ENCODE data around the gene TAS2R38.

DNA sequence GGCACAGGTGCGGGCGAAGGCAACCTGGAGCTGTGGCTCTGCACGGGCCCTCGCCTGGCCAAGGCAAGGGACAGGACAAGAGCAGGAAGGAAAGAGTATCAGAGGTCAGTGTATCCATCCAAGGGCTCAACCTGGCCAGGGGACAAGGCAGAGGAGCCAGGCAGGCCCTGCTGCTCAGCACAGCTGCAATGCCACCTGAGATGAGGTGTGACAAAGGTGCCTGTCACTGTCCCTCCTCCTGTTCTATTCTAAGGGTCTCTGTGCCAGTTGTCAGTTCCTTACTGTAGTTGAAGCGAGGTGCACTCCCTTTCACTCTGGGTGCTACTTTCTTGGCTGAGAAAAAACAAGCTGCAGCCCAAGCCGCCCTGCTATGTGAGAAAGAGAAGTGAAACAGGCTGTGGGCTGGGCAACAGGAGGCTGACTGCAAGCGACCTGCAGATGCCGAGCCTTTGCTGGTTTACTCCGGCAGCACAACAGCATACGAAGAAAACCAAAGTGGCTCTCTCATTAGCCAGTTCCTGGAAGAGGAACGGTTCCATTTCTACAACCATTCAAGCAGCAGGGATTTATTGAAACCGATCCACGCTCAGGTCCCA lies 33.3 kb upstream of the KDM7A start:
- RRBS = no CpG with 5 or more reads among the region's 13 CpGs

- RRBS = no CpG with 5 or more reads among the region's 12 CpGs
These were observed 55.1 kb upstream of the KDM7A start for GRCh38 chr7:140231781-140232457.

DNA sequence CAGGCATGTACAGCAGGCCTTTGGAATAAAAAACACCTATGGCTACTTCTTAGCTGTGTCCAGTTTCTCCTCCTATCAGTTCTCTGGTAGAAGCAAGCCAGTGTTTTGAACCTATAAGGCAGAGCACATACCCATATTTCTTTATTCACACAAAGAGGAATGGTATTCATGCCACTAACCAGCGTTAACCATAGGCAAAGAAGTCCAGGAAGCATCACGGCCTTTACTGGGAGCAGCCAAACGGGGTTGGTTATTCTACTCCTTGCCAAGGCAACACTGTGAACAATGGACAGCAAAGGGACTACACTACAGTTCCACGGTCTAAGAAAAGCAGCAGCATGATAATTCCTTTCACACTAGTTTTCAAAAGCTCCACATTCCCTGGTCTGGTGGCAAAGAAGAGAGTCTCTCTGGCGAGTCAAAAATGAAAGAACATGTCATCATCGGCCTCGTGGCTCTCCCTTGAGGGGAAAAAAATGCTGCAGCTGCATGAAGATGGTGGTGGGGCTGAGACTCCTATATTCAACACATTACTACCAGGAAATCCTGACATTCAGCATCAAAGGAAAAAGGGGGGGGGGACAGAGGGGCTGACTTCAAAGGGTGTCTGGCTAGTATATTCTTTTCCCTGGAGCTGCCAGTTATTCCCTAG lies 49.2 kb downstream of the SLC37A3 start:
- RRBS = no CpG with 5 or more reads among the region's 7 CpGs

- RRBS = no CpG with 5 or more reads among the region's 11 CpGs
These were observed 39.9 kb downstream of the SLC37A3 start for GRCh38 chr7:140358290-140359059.

DNA sequence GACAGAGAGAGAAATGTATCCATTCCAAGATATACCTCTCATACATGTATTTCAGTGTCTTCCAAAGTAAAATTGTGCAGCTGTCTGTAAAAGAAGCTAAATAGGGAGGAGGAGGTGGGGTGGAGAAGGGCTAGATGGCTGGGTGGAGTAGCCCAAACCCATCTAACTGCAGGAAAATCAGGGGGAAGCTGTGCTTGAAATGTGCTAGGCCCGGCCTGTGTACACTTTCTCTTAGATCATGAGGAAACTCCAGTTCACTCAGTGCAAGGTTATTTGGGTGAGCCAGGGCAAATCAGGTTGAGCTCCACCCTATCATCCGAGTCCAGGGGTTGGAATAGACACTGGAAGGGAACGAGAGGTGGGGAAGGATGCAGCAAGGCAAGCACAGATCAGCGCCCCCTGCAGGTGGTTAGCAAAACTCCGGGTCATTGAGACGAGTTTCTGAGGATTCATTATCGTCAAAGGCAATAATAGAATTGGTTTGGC lies 35.5 kb downstream of the MKRN1 start:
- RRBS = no CpG with 5 or more reads among the region's 7 CpGs

- RRBS = no CpG with 5 or more reads among the region's 12 CpGs
These were observed 24.9 kb downstream of the MKRN1 start for GRCh38 chr7:140454272-140454915.

GRCh38 chr7:140518061-140518530 lies 38.8 kb upstream of the MKRN1 start:
- RRBS = 64% methylated on average over 2 of the region's 20 CpGs

- RRBS = 8% methylated on average over 3 of the region's 25 CpGs
These were observed 62.3 kb upstream of the MKRN1 start for GRCh38 chr7:140541218-140542364.

DNA sequence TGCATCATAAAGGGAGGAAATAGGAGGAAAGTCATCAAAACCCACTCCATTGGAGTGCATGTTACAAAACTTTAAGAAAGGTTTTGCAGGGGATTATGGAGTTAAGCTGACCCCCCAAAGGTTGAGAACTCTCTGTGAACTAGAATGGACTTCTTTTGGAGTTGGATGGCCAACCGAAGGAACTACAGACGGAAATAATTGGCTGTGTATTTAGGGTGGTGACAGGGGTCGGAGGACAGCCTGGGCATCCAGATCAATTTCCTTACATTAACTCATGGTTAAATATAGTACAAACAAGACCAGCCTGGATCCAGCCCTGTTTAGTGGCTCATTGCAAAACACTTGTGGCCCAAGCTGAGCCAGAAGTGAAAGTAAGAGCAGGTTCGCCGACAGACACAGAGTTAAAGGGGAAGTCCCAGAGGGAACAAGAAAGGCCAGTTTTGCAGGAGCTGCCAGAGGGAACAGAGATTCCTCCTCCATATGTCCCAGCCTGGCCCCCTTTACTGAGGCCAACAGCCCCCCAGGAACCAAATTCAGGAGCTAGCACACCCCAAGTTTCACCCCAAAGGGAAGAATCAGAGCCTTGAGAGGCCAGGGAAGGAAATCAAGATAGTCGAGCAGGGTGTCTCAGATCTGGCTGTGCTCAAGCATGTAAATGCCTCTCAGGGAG lies 15.9 kb upstream of the DENND2A start:
- RRBS = no CpG with 5 or more reads among the region's 6 CpGs

DNA sequence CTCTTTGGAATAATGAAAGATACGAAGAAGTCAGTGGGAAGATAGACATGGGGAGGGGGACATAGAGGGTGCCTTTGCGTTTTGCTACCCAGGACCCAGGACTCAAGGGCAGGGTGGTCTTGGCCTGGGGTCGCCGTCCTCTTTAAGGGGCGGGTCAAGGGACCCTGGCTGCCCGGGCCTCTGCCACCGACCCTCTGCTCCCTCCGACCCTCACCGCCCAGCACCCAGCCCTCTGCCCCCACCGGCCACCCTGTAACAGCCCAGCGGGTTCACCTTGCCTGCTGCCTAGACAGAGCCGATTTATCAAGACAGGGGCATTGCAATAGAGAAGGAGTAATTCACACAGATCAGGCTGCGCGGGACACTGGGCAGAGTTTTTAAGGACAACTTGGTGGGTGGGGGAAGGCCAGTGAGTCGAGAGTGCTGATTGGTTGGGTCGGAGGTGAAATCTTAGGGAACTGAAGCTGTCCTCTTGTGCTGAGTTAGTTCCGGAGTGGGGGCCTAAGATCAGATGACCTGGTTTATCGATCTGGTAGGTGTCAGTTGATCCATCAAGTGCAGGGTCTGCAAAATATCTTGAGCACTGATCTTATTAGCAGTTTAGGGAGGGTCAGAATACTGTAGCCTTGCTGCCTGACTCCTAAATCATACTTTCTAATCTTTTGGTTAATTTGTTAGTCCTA lies 750 bp upstream of the ADCK2 start:
- RRBS = 52% methylated on average over 5 of the region's 18 CpGs

DNA sequence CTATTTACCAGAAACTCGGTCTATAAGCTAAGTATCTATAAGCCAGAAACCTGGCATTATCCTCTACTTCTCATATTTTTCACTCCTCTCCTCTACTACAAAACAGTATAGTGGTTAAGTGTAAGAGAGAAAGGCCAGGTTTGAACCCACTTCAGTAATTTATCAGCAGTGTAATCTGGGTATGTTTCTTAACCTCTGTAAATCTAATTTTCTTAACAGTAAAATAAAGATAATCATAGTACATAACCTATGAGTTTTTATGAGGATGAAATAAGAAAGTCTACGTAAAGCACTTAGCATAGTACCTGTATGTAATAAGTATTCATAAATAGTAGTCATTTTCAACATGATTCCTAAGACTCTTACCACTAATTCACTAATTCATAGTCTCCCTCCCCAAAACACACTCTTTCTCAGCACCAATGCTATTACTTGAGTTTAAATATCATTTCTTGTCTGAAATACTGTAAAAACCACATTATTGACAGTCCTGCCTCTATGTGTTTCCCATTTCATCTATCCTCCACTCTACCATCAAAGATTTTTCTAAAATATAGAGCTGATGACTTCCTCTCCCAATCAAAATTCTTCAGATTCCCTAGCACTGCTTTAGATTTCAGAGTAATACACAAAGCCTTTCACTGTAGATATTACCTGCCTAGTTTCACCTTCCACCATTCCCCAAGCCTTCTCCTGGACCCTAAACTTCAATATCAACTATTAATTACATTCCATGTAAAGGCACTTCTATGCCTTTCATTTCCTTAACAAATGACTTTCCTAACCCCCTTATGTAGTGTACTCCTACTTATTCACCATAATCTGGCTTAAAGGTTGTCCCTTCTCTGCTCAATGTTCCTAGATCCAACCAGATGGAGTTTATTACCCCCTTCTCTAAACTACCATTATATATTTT lies 95.5 kb downstream of the NDUFB2 start:
- RRBS = no CpG with 5 or more reads among the region's 2 CpGs

DNA sequence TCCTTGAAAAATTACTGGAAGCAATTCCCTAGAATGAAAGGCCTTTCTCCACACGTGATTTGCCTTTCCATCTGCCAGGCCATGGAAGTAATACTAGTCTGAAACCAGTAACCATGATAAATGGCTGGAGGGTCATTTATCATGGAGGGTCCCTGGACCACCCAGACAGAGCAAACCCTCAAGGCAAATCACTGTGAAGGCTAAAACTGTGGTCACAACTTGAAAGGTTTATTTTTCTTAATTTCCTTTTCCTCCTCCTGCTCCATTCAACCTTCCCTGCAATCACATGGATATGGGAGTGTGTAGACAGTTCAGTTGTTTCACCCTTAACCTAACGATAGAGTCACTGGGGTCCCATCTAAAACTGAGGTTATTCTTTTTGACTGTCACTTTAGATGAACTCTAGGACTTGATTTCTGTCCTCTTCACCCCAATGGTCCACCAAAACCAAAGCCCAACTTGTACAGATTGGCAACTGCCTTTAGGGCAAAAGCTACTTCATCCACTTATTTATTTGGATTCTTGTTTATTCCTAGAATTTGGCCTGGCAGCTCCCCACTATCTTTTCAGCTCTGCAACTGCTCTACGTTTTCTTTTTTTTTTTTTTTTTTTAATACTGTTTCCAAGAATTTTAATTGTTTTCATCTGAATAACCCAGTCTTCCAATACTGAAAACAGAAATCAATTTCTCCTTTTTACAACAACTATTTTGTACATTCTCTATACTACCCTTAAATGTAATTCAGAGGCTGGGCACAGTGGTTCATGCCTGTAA lies 16.1 kb downstream of the BRAF start:
- RRBS = no CpG with 5 or more reads among the region's 3 CpGs

DNA sequence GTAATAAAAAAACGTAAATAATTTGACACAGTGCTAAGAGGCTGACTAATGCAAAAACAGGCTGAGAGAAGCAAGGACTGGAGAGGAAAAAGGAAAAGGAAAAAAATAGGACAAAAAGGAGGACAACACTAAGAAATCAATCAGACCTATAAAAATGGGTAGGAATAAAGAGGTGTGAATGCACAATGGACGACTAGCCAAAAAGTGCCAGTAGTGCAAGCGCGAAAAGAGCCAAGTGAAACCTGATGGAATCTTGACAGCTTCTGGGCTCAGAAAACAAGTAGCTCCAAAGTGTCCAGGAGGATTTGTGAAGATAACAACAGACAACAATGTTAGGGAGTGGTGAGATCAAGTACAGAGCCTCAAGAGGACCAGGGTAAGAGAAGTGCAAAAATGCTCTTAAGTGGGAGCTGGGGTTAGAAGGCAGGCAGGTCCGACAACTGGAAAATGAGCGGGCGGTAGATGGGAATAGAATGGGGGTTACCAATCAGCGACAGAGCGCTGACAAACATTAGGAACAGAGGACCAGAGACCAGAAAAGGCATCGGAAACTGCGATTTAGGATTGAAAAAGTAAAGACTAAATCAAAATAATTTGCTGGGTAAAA lies 1.2 kb downstream of the BRAF start:
- RRBS = no CpG with 5 or more reads among the region's 11 CpGs

DNA sequence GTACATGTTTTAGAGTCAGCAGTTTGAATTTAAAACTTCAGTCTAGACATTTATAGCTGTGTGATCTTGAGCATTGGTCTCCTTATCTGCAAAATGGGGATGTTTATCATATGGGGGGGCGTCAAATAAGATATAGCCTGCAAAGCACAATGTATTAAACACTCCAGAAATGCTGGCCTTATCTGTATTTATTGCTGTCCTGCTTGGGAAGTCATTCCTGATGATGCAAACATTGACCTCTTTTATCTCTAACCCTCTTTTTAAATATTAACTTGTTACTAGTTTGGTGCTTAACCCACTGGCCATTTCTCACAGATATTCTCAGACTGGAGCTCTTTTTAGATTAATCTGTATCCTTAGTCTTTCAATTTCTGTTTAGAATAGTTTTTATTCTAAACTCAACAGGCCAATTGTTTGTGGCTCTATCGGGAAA lies 13.2 kb downstream of the MRPS33 start:
- RRBS = no CpG with 5 or more reads among the region's 2 CpGs

DNA sequence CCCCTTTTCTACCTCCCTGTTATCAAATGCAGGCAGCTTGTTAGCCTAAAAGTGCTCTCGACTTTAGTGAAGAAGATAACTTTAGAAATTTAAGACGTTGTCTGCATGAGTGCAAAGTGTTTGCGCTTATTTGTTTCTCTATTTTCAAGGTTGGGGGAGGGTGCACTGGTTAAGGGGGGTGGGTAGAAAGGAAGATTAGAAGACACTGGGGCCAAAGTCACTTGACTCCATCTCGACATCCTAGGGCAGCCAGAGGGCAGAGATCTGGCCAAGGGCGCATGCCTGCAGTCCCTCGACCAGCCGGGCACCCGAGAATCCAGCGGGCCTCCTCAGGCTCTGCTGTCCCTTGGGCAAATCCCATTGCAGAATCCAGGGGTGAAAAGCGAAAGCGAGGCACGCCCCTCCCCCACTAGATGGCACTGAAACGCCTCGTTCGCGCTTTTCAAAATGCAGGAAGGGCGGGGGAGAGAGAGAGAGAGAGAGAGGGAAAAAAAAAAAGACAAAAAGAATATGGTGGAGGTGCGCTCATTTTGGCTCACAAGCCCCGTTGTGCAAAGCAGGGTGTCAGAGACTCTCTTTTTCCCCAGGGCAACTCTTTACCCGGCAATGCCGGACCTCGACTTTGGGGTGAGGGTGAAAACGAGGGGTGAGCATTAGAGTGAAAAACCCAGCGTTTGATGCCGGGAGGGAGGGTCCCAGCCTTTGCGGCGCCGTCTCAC lies 2.7 kb upstream of the TMEM178B start:
- RRBS = 2% methylated on average over 8 of the region's 28 CpGs

DNA sequence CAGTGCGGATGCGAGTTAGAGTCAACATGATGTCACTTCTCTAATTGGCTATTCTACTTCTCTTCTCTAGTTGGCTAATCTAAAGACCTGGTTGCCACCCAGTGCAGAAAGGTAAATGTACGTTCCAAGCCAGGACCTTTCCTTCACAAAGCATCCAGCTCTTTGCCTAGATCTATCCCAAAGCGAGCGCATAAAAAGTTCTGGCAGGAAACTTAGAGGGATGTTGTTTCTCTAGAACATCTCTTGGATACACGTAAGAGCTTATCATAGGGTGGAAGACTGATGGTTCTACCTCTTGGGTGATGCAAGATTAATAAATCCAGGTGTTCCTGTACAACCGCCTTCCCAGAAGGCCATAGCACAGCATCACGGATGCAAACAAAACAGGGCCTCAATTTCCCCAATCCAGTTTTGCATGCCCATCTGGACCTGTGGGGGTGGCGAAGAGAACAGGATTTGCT lies at the start of gene TAS2R38:
Gene TAS2R38 (minus strand): TSS at position 112 of the 461 bp plus-strand sequence.
- RRBS = no CpG with 5 or more reads among the region's 9 CpGs

GRCh38 chr7:142324273-142324882 lies 66.5 kb upstream of the PRSS58 start:
- RRBS = no CpG with 5 or more reads among the region's 5 CpGs

- RRBS = no CpG with 5 or more reads among the region's 9 CpGs
These were observed 70.0 kb upstream of the PRSS58 start for GRCh38 chr7:142327693-142328401.

DNA sequence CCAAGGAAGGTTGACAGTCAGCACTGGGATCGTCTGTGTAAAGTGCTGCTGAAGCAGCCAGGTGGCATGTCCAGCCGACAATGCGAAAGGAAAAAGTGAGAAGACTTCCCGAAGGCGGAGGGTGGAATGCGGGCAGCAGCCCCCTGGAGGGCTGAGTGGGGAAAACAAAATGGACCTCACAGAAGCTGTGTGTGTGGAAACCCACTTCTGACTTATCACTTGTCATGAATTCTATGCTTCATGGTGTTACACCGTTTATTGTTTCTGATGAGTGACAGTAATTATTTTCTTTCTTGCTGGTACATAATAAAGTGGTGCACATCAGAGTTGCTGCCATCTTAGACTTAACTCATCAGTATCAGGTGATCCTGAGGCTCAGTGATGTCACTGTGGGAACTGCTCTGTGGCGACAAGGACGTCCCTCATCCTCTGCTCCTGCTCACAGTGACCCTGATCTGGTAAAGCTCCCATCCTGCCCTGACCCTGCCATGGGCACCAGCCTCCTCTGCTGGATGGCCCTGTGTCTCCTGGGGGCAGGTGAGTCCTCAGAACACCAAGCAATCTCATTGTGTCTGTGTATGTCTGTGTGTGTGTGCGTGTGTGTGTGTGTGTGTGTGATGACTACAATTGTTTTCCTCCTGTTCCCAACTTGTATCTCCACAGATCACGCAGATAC lies 220.3 kb upstream of the PRSS1 start:
- RRBS = no CpG with 5 or more reads among the region's 11 CpGs